ENCODE measurements around the genes IBSP and NAP1L5.

- PRO-cap = no peak
- RRBS, 2 experiments = no CpG with 5 or more reads among the region's 5 CpGs
Measured at GRCh38 chr4:86451566-86452007, 91.7 kb upstream of the MAPK10 start.

DNA sequence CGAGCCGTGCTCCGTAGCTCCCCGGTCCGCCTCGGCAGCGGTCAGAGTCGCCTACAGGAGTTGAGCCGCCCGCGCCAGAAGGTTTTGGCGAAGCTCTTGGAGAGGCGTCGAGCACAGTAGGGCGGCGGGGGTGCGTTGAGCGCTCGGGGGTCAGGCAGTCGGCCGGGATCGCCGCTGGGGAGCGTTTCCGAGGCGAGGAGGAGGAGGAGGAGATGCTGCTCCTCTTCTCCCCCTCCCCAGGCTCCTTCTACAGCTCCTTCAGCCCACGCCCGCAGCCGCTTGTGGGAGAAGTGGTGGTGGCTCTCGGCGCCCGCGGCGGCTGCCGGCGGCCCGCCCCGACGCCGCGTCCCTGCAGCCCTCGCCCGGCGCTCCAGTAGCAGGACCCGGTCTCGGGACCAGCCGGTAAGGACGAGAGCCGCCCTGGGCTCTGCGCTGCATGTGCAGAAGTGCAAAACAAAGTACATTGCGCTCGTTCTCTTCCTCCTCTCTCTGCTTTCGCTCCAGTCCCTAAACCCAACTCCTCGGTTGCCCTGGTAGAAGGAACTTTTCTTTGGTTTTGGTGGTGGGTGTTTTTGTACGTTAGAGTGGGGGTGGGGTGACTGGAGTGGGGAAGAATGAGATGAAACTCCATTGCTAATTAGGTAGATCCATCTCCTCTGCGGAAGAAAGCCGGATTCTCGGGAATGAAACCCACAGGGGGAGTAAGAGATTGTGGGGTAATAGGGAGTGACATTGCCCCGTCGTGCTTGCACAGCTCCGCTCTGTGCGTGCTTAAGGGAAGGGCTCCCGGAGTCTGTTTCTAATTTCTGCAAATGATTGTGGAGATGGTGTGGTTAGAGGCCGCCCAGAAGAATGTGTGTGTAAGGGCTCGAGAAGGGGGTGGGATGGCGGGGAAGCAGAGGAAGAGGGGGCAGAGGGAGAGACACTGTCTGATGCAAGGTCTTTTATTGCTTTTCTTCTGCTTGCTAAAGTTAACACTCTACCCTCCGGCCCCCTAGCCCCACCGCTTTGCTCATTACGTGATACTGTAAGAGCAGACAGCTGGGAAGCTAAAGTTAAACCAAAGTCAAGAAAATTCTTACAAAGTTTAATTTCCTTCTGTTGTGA, 626 bp downstream of the PTPN13 start:
- PRO-cap = unidirectional peak, minus-strand start at position 520 of the sequence
- RRBS, 2 experiments = under 1 to 3% methylated on average over 9 to 18 of the region's 69 CpGs

GRCh38 chr4:86911126-86911398, 18.8 kb upstream of the C4orf36 start:
- PRO-cap = no peak
- RRBS, 2 experiments = no CpG with 5 or more reads among the region's 1 CpG

- PRO-cap = bidirectional peak, plus-strand start at chr4:86936392, minus-strand start at chr4:86936176
- RRBS, 2 experiments = 0 to 4% methylated on average over 2 to 5 of the region's 18 CpGs
Measured at GRCh38 chr4:86936046-86936551, 1.3 kb downstream of the AFF1 start.

DNA sequence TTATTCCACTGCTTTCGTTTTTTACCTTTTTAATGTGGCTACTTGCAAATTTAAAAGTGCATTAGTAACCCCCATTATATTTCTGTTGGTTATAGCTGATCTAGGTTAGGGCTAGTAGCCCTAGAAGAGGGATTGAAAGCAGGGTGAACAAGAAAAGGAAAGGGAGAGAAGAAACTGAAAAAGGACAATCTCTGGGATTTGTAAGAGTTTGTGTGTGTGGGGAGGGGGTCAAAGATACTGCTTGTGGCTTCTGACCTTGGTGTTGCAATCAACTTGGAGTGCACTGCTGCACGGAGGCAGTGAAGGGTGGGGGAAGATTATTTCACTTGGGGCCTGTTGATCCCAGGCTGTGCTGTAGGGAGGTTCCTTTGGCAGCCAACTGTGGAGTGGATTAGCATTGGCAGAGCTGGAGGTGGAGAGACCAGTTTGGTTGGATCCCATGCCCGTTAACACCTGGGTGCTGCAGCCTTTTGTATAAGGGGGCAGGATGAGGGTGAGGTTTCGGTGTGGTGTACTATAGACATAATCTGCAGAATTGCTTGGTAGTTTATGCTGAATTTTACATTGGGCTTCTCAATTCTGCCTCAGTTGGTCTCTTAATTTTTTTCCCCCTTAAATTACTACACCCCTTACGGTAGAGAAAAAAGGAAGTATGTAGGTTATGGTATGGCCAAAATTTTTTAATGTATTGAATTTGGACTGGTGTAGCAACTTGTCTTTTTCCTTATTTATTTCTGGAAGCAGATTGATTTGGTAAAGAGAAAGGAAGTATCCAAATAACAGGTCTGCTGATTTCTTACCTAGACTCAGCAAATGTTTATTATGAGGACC, 38.3 kb downstream of the AFF1 start:
- PRO-cap = no peak
- RRBS, 2 experiments = no CpG with 5 or more reads among the region's 5 CpGs

DNA sequence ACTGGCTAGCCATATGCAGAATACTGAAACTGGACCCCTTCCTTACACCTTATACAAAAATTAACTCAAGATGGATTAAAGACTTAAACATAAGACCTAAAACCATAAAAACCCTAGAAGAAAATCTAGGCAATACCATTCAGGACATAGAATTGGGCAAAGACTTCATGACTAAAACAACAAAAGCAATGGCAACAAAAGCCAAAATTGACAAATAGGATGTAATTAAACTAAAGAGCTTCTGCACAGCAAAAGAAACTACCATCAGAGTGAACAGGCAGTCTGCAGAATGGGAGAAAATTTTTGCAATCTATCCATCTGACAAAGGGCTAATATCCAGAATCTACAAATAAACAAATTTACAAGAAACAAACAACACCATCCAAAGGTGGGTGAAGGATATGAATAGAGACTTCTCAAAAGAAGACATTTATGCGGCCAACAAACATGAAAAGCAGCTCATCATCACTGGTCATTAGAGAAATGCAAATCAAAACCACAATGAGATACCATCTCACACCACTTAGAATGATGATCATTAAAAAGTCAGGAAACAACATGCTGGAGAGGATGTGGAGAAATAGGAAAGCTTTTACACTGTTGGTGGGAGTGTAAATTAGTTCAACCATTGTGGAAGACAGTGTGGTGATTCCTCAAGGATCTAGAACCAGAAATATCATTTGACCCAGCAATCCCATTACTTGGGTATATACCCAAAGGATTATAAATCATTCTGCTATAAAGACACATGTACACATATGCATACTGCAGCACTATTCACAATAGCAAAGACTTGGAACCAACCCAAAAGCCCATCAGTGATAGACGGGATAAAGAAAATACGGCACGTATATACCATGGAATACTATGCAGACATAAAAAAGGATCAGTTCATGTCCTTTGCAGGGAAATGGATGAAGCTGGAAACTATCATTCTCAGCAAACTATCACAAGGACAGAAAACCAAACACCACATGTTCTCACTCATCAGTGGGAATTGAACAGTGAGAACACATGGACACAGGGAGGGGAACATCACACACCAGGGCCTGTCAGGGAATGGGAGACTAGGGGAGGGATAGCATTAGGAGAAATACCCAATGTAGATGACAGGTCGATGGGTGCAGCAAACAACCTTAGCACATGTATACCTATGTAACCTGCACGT, 54.5 kb downstream of the AFF1 start:
- PRO-cap = no peak
- RRBS, 2 experiments = no CpG with 5 or more reads among the region's 6 CpGs

DNA sequence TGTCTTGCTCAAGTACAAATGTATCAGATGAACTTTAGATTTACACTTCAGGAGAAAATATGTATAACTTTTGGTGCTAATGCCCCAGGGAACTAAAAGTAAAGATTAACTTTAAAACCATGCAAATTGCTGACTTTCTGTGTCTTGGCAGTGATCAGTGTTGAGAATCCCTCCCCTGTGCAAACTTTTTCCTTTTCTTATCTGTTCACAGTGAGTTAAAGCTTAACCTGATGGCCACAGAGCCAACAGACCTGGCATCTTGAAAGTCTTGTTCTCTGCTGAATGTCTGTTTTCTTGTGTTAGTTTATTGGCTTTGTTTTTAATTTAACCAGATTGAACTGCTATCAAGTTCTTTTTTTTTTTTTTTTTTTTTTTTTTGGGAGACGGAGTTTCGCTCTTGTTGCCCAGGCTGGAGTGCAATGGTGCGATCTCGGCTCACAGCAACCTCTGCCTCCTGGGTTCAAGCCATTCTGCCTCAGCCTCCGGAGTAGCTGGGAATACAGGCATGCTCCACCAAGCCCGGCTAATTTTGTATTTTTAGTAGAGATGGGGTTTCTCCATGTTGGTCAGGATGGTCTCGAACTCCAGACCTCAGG, 78.0 kb downstream of the AFF1 start:
- PRO-cap = no peak
- RRBS, 2 experiments = no CpG with 5 or more reads among the region's 7 CpGs

DNA sequence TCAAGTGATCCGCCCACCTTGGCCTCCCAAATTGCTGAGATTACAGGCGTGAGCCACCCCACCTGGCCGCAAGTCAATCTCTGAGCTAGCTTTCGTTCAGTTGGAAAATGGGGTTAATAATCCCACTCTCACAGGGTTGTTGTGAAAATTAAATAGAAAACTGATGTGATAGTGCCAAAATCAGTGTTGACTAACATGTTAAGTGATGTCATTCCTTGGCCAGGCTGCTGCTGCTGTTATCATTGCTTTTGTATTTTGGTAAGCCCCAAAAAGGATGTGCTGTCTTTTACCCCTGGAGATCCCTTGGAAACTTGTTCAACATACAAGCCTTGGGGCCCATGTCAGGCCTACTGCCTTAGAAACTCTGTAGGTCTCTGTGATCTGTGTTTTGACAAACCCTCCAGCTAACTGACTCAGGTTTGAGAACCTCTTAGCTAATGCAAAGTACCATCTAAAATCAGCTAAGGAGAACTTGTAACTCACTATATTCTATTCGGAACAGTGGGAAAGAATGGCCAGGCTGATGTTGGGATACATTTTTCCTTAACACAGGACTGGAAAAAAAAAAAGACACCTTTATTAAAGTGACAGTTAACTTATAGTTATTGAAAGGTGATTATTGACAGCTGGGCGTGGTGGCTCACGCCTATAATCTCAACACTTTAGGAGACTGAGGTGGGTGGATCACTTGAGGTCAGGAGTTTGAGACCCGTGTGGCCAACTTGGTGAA, 106.5 kb downstream of the AFF1 start:
- PRO-cap = no peak
- RRBS, 2 experiments = no CpG with 5 or more reads among the region's 8 CpGs

- PRO-cap = no peak
- RRBS, 2 experiments = no CpG with 5 or more reads among the region's 9 CpGs
Measured at GRCh38 chr4:87144357-87145374, 75.8 kb downstream of the KLHL8 start.

GRCh38 chr4:87502572-87503453, 26.4 kb downstream of the SPARCL1 start:
- PRO-cap = no peak

GRCh38 chr4:87520133-87520991, 8.8 kb downstream of the SPARCL1 start:
- PRO-cap = no peak
- RRBS, 2 experiments = no CpG with 5 or more reads among the region's 6 CpGs

GRCh38 chr4:87799323-87799817, at the start of gene IBSP:
Gene IBSP, plus strand, starts transcription at chr4:87799554.
- PRO-cap = no peak
- RRBS, 2 experiments = no CpG with 5 or more reads among the region's 3 CpGs

DNA sequence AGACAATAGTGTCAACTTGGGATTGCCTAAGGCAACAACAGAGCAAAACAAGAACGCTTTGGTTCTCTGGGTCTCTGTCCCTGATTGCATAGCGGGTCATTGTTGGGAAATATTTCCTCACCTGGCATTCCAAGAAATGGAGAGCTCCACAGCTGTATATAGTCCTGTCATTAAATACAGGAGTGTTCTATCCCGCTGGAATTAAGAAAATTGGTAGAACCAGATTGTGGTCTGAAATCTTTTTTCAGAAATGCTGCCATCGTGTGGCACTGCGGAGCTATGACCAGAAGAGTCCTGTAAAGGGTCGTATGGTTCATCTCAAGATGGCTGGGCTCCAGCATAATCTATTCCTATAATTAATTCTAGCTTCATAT, 2.0 kb upstream of the SPP1 start:
- PRO-cap = no peak
- RRBS, 2 experiments = no CpG with 5 or more reads among the region's 6 CpGs

DNA sequence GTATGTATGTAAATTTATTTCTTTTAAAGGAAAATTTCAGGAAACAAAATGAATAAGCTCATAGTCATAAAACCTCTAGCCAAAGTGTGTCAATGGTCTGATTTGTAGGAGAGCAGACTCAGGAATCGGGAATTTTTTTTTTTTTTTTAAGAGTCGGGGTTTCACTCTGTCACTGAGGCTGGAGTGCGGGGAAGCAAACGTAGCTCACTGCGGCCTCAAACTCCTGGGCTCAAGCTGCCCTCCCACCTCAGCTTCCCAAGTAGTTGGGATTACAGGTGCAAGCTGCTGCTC, 2.5 kb downstream of the PKD2 start:
- PRO-cap = no peak
- RRBS, 2 experiments = no CpG with 5 or more reads among the region's 5 CpGs

DNA sequence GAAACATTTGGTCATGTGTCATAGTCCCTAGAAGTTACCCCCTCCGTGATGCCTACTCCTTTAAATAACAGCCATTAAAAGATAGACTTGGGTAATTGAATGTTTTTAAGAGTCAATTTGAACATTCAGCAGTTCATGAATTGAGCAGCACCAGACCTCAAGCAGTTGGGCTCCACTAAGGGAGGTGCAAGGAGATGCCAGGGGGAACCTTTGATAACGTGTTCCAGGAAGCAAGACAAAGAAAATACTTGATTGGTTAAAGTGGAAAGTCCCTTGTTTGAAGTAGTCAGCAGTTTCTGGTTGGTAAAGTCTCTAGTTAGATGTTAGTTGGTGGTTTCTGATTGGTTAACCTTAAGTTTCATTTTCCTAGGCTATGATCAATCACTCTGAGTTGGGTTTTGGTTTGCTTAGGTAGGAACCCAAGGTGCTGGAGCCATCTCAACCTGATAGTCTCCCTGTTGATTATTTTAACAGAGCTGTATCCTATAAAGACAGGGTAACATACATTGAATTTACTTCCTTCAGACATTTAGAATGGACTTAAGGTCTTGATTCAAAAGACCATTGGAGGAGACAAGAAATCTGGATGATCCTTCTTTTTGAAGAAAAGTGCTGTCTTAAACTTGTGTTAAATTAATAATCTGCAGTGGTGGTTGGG, 4.0 kb downstream of the HERC6 start:
- PRO-cap = no peak
- RRBS, 2 experiments = no CpG with 5 or more reads among the region's 2 CpGs

- PRO-cap = no peak
- RRBS, 2 experiments = no CpG with 5 or more reads among the region's 4 CpGs
Measured at GRCh38 chr4:88463301-88464036, 6.5 kb downstream of the HERC5 start.

DNA sequence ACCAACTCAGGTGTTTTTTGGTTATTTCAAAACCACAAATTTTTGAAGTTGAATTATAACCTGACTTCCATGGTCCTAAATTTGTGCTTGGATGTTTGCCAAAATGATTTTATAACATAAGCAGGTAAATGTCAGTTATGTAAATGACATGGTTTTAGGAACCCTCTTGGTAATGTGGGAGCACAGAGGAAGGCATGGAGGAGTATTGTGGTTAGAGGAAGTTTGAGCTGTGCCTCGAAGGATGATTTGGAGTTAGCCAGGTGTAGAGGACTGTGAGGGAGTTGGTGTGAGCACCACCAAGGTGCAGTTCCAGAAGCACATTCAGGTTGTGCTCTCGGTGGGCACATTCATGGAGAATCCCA, 40.1 kb downstream of the NAP1L5 start:
- PRO-cap = no peak
- RRBS, 2 experiments = no CpG with 5 or more reads among the region's 2 CpGs

GRCh38 chr4:88696499-88696967, 1.1 kb downstream of the NAP1L5 start:
- PRO-cap = no peak
- RRBS, 2 experiments = no CpG with 5 or more reads among the region's 7 CpGs

GRCh38 chr4:88696972-88698422, at the start of gene NAP1L5:
Gene NAP1L5, minus strand, starts transcription at chr4:88697829.
- PRO-cap = unidirectional peak, minus-strand start at chr4:88697685; unidirectional peak, minus-strand start at chr4:88697829
- RRBS, 2 experiments = no CpG with 5 or more reads among the region's 63 CpGs

DNA sequence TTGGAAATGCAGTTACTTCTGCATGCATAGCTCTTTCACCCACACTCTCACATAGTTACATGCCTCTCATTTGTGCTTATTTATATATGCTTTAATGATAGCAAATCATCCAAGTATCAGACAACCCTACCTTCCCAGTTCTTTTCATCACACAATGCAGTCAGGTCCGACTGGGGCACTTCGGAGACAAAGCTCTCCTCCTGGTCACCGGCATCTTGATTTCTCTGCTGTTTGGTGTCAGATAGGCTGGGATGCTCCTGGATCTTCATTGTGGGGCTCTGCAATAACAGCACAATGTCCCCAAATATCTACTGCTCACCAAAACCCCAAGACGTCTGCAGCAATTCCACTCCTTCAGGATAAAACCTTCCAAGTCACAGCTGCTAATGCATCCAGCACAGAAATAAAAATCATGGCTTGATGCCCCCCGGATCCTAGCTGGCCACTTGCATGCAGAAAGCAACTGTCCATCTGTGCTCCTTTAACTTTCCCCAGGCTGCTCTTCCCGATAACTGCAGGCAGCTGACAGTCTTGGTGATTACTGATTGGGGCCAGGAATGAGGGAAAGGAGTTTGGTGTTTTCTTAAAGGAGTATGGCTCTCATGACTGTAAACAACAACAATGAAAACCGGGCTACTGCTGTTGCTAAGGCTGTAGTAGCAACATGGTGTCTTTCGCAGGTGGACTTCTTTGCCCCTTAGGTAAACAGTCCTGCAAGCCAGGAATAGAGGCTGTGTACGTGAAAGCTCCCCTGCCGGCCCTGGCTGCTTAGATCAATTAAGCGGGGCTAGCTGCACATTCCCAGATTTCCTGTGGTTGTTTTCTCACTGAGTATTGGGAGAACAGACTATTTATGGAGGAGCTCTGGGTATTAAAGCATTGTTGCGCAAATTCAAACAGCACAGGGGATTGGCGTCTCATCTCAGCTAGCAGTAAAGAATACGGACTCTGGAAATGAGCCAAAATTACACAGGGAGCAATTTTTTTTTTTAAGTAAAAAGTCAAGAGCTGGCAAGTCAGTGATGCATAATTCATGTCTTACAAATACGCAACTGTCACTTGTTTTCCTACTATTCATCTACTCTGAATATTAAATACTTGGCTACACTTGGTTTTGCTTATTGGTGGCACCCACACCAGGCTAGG, 61.4 kb upstream of the NAP1L5 start:
- PRO-cap = no peak
- RRBS, 2 experiments = 0% methylated on average over 3 of the region's 15 CpGs; no CpG with 5 or more reads in 1 of the 2 experiments

Measured in astrocyte (in vitro differentiated cells and primary cell).